ENCODE measurements around a stretch of chr10.

- PRO-cap: no peak
Observed at GRCh38 chr10:117533868-117534708, 8.5 kb upstream of the EMX2 start.

GRCh38 chr10:117535179-117535945, 7.2 kb upstream of the EMX2 start:
- PRO-cap: no peak

GRCh38 chr10:117538003-117538617, 4.4 kb upstream of the EMX2 start:
- PRO-cap: no peak

- PRO-cap: no peak
Observed at GRCh38 chr10:118625553-118625940, 30.1 kb upstream of the PRLHR start.

- PRO-cap: no peak
Observed at GRCh38 chr10:118672064-118672788, 76.8 kb upstream of the PRLHR start.

GRCh38 chr10:118730979-118731483, 23.7 kb downstream of the CACUL1 start:
- PRO-cap: no peak

DNA sequence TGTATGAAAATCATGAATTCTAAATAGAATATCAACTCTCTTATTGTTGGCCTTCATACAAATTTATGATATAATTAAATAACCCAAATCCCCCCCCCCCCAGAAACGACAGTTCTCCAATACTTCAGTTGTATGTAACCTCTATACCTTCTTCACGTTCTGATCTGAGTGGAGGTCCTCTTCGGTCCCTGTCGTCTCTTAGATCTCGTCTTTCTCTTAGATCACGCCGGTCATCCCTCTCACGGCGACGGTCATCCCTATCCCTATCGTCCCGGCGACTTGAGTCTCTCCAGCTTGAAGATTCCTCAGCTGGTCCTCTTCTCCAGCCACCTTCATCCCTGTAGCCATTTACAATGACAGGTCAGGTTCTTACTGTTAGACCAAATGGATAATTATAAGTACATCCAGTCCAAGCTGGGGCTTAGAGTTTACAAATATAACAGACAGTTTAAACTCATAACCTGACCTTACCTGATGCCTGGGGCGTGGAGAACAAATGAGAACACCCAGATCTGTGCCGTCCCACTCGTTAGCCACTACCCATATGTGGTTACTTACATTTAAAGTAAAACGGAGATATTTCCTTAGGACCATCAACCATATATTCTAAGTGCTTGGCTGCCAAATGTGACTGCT, 7.6 kb downstream of the NANOS1 start:
- PRO-cap: no peak

DNA sequence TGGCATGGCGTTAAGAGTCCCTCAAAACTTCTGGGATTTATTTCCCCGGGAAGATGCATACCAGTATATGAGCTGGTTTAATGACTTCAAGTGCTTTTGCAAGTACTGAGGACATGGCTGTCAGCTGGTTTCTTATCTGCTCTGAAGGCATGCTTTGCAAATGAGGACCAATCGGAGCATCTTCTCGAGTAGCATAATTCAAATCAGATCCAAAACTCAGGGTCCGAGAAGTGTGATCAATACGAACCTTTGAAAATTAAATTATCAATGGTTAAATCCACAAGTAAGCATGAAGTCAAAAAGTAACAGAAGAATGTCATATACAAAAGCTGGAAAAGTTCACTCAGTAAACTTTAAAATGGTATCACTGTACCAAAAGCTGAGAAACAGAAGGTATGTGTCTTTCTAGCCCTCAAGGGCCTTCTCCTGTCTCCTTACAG, 21.4 kb downstream of the EIF3A start:
- PRO-cap: no peak

- PRO-cap: no peak
Observed at GRCh38 chr10:119090836-119091413, 10.3 kb upstream of the EIF3A start.

DNA sequence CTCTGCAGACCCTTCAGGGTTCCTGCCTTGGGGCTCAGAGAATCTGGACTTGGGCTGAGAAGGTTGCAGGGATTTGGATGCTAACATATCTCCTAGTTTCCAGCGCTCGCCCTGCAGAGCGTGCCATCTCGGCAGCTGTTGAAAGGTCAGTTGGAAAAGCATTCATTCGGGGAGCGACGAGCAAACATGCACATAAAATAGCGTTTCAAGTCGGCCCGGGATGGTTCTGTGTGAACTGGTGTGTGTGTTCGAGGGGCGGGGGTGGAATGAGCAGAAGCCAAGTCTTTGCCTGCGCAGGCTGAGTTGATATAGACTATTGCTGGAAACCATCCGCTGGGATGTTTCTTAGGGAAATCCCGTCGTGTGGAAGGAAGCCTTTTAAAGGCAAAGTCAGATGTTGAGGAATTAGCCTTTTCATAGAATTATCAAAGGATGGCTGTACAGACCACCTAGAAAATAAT, 772 bp downstream of the GRK5 start:
- PRO-cap: no peak

DNA sequence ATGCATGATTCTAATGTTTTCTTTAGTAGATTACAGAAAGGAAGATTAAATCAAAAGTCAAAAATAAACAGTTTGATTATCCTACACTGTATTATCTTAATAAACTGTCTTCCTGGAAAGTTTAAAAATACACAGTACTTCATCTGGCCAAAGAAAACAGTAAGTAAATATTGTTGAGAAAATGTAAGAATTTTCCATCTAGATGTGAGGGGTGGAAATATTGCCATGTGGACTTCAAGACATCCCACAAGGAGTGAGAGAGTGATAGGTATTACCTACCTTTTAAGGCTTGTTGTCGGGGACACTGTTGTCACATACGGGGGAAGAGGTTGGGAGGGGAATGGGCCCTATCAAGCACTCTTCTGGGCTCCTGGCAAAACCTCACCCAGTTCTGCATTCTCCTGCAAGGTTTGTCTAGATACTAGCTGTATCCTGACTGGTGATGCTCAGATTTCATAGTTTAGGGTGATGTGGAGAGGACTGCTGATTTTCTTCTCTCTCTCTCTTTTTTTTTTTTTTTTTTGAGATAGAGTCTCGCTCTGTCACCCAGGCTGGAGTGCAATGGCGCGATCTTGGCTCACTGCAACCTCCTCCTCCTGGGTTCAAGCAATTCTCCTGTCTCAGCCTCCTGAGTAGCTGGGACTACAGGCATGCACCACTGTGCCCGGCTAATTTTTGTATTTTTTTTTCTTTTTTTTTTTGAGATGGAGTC, 18.0 kb downstream of the GRK5 start:
- PRO-cap: no peak

DNA sequence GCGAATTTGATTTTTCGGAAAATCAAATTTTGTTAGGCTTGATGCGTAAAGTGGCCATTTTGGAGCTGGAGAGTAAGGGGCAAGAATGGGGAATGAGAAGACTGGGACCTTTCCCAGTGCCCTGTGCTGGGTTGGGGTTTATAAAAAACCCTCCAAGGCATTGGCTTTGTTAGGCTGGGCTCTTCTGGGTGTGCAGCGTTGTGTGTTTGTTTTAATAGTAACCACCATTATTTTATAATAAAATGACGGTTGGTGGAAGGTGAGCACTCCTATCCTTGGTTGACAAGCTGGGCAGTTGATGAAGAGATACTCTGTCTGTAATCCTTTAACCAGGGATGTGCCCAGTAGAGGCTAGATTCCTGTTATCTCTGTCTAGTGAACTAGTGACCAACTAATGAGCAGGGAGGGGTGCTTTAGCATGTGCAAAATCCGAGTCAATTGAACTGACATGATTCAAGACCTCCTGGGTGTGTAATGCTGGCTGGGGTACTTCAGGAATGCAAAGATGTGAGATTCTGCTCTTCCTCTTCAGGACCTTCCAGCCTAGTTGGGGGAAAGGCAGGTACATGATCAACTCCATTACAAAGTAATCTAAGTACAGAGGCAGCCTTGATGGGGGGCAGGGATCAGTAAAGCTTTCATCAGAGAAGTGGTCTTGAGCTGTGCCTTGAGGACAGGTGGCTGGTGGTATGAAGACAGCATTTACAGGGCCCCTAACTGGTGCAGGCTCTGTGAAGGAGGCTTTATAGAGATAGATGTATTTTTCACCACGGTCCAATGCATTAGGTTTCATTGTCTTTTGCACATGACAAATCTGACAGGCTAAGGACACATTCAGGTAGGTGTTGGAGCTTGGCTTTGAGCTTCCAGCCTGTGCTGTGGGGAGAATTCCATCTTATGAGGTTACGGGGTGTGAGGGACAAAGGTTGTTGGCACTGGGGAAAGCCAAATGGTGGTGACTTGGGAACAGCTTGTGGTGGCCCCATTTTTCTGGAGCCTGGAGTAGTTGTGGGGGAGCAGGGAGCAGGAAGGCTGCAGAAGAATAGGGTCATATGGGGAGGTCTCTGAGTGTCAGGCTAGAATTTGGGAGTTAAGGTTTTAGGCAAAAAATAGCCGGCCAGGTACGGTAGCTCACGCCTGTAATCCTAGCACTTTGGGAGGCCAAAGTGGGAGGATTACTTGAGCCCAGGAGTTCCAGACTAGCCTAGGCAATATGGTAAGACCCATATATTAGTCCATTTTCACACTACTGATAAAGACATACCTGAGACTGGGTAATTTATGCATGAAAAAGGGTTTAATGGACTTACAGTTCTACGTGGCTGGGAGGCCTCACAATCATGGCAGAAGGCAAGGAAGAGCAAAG, 22.2 kb downstream of the GRK5 start:
- PRO-cap: no peak

GRCh38 chr10:119286960-119287288, 79.6 kb downstream of the GRK5 start:
- PRO-cap: no peak

GRCh38 chr10:119421955-119422504, 120.5 kb downstream of the RGS10 start:
- PRO-cap: no peak

DNA sequence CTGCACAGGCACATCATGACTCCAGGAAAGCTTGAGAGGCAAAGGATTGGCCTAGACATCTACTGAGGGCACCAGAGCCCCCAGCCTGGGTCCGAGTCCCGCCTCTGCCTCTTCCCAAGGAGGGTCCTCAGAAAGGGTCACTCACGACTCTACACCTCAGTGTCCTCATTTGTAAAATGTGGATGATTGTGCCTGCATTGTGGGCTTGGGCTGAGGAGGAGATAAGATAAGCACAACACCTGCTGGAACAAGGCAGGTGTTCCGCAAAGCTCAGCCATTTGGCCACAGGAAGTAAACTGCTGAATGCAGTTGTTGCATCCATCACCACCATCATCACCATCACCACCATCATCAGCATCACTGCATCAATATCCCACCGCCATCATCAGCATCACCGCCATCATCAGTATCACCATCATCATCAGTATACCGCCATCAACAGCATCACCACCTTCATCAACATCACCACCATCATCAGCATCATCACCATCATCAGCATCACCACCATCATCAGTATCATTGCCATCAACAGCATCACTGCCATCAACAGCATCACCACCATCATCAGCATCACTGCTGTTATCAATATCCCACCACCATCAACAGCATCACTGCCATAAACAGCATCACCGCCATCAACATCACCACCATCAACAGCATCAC, 116.0 kb downstream of the RGS10 start:
- PRO-cap: no peak

DNA sequence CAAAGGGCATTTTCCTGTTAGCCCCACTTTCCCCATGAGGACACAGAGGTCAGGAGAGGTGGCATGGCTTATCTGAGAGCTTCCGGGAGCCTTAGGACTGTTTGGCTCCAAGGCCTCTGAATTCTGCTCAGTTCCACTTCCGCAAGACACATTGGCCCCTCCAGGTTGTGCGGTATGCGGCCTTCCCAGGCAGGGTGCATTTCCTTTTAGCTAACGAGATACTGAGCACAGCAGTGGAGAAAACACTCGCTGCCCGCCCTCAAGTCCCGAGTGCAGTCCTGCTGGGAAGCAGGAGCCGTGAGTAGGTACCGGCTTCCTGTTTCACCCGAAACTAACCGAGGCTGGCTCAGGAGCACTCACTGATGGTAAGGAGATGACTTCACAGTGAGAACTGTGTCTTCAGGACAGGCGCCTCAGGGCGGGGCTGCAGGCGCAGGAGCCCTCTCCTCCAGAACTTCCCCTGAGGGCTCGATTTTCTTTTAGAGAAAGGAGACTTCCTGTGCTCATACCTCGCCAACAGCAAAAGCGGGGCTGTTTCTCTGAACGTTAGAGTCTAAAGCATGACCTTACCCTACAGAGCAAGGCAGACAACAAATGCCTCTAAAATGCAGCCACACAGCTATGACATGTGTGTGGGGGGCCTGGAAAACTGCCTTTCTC, 26.0 kb downstream of the RGS10 start:
- PRO-cap: no peak

- PRO-cap: no peak
Observed at GRCh38 chr10:119536062-119537121, 6.1 kb downstream of the RGS10 start.

DNA sequence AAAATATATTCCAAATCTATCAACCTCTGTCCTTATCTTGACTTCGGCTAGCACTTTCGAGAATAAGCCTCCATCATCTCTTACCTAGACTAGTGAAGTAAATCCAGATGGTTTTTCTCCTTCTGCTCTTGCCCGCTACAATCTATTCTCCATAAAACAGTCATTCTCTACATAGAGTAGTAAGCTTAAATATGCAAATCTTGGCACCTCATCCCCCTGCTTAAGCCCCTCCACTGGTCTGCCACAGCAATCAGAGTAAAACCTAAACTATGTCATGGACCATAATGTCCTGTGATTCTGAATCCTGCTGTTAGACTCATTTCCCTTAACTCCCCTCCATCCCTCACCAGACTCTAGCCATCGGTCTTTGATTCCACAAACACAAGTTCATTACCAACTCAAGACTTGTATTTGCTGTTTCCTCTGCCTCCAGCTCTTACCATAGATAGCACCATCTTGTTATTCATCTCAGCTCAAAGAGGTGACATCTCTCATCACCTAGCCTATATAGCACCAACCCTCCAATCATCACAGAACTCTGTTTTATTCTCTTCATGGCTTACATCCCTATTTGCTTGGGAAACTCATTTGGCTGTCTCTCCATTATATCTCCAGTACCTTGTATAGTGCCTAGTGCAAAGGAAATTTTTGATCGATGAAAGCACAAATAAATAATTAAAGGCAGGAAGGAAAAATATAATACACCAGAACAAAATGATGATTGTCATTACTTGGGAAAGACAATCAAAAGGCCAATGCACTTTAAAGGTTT, 10.2 kb downstream of the TIAL1 start:
- PRO-cap: no peak

DNA sequence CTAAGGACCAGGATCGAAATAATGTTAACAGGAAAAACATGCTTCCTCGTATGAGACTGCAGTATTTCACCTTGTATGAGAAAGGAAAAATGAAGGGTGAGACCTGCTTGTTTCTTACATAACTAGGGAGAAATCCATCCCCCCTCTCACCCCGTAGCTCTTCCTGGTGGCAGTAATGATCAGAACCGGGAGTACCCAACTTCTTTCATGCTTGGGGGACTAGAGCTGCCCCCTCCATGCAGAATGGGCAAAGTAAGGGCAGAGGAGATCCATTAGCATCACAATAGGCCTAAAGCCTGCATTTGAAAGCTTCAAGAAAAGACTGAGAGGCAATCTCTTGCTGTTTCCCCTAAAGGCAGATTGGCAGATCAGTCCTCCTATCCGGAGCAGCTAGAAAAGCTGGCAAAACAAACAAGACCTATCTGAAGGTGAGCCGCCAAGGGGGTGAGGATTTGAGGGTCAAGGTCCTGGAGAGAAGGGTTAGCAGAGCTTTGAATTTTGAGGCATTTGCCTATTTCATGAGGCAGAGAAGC, 36.1 kb downstream of the BAG3 start:
- PRO-cap: no peak

GRCh38 chr10:119704367-119705026, 21.4 kb upstream of the INPP5F start:
- PRO-cap: no peak